Ascending aorta (tissue), 1 donor: ENCODE data around the gene GCNT3.

DNA sequence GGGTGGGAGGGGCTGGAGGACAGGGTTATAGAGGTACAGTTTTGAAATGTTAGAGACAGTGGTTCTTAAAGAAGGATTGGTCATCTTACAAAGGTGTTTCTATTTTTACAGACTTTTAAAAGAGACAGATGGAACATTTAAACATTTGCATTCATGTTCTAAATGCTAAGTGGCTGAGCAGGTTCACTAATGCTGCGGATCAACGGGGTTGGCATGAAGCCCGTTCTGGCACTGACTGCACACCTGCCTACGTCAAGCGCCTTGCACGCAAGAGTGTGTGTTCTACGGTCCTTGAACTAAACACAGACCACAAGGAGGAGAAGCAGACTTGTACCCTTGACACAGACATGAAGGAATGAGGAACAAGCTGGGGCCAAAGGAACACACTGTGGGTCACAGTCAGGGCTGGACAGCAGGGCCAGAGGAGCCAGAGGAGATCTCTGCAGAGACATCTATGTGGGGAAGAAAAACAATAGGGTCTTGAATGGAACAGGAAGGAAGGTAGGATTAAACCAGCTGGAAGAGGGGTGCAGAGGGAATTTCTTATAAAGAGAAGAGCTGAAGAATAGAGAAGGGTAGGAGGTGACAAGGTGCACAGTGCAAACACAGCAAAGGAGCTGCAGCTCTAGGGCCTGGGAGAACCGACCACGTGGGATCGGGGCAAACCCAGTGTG, 47.9 kb upstream of the LDHAL6B start:
- PRO-cap: no peak

- PRO-cap: no peak
Observed at GRCh38 chr15:59178139-59178754, 28.4 kb upstream of the LDHAL6B start.

- PRO-cap: no peak
Observed at GRCh38 chr15:59208533-59209017, 1.9 kb downstream of the LDHAL6B start.

DNA sequence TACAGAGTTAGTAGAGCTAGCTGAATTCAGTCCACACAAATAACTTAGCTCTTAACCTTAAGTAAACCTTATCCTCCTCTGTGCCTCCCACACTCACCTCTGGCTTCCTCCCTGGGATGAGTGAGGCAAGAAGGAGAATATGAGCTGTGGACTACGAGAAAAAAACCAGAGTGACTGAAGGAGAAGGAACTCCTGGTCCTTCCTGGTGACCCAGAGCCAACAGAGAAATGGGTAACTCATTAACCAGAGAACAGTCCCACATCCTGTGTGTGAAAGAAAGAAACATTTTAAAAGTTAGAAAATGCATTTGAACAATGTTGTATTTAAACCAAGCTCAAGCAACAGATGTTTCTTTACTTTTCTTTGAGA, 27.6 kb upstream of the FAM81A start:
- PRO-cap: no peak

DNA sequence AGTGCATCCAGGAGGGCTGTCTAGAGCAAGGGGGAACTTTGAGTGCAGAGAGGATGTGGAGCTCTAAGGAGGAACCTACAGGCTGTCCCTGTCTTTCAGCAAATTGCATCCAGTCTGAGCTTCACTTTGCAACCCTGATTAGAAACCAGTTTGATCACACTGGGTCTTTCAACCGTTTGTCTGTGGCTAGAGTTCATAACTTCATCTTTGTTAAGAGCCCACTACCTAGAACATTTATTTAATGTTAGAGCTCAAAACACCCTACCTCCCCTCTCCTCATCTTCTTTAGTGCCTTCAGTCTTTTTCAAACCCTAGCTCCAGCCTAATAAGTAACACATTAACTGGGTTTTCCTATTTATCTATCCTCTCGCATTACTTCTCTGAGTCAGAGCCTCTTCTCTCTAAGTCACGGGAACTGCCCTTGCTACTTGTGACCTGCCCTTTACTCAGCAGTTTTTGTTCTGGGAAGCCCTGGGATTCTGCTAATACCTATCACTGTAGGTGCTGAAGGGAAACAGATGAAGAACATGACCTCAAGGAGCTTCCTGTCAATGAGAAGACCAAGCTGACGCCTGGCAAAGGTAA, at the start of gene GCNT3:
TSS of gene GCNT3 (plus strand) at position 383 of the 585 bp plus-strand sequence.
- PRO-cap: no peak

- PRO-cap: no peak
Observed at GRCh38 chr15:60299765-60299964, 98.1 kb downstream of the ANXA2 start.

DNA sequence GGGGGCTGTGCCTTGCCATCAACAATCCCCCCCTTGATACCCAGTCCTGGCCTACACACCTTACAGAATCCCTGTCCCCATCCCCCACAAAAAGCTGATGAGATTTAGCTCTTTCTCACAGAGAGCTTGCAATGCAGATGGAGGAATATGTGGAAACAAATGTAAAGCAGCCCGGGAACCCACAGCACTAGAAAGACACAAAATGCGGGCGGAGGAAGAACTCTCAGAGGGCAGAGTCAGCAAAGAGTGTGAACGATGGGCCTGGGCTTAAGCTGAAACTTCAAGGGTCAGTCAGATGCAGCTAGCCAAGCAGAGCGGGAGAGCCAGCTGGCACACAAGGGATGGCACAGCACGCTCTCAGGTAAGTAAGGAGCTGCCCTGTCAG, 43.1 kb downstream of the ANXA2 start:
- PRO-cap: no peak

- PRO-cap: no peak
Observed at GRCh38 chr15:60370198-60370972, 27.4 kb downstream of the ANXA2 start.

GRCh38 chr15:60382872-60383510, 14.8 kb downstream of the ANXA2 start:
- PRO-cap: no peak

DNA sequence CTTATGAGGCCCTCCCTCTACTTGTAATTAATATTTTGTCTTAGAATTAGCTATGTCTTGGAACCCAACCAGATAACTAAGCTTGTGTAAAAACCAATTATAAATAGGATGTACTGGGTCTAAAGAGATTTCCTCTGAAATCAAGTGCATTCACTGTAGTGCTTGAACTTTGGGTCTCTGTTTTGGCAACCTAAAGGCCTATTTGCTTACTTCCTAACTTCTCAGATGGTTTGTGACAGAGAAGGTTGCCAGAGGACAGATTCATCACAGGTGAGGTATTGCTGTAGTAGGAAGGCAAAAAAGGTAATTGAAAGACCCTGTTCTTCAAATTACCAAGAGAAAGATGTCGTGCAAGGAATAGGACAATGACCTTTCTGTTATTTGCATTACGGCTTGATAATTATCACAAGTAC, 80.4 kb upstream of the ICE2 start:
- PRO-cap: no peak

- PRO-cap: no peak
Observed at GRCh38 chr15:60800736-60801049, 321.8 kb upstream of the ICE2 start.

- PRO-cap: no peak
Observed at GRCh38 chr15:60843894-60844374, 365.0 kb upstream of the ICE2 start.

DNA sequence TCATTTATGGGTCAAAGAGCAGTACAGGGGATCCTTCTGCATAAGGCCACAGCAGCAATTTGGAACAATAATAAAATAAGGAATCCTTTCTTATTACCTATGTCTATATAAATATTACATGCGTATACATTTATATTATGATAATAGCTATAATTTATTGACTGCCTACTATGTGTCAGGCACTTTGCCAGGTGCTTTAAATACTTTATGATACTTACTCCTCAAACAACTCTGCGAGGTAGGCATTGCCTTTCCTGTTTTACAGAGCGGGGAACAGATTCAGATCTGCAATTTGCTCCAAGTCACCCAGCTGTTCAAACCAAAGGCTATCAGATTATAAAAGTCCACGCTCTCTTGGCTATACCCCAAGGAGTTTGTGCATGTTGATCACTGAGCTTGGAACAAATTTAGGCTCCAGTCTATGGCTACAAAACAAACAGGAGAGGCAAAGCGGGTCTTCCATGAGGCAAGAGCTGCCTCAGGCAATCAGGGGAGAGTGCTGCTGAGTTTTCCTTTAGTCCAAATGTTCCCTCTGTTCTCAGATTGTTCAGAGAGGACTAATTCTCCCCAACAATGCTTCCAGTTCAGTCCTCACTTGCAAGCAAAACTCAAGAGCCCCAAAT, 196.2 kb downstream of the RORA start:
- PRO-cap: no peak

GRCh38 chr15:61226896-61227917, 1.9 kb downstream of the RORA start:
- PRO-cap: no peak

- PRO-cap: no peak
Observed at GRCh38 chr15:61327045-61327626, 98.0 kb upstream of the RORA start.

- PRO-cap: no peak
Observed at GRCh38 chr15:61558085-61558555, 329.0 kb upstream of the RORA start.

GRCh38 chr15:62112641-62113500, 46.1 kb downstream of the C2CD4A start:
- PRO-cap: no peak

DNA sequence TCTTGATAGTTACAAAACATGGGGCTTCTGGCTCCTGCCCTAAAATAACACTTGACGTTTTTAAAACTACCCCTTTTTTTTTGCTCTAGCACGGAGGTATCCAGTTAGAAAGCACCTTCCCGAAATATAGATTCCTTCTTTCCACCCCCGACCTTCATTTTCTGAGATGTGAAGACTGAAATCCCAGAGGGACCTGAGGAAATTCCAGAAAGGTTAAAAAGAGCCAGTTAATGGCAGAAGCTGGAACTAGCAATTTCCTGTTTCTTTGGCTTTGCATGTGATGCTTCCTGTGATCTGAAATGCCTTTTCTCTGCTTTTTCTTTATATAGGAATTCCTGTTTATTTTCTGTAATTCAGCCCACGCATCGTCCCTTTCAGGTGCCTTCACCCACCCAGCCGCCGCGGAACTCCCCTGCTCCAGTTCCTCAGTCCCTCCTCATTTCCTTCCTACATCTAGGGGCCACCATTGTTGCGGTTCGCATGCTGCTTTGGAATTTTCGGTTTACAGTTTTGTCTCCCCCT, 937 bp upstream of the C2CD4B start:
- PRO-cap: no peak

GRCh38 chr15:62464890-62465605, 74.7 kb downstream of the TLN2 start:
- PRO-cap: no peak

GRCh38 chr15:62653041-62653660, 262.8 kb downstream of the TLN2 start:
- PRO-cap: no peak